ENCODE data around the genes TIMP4 and PPARG.

DNA sequence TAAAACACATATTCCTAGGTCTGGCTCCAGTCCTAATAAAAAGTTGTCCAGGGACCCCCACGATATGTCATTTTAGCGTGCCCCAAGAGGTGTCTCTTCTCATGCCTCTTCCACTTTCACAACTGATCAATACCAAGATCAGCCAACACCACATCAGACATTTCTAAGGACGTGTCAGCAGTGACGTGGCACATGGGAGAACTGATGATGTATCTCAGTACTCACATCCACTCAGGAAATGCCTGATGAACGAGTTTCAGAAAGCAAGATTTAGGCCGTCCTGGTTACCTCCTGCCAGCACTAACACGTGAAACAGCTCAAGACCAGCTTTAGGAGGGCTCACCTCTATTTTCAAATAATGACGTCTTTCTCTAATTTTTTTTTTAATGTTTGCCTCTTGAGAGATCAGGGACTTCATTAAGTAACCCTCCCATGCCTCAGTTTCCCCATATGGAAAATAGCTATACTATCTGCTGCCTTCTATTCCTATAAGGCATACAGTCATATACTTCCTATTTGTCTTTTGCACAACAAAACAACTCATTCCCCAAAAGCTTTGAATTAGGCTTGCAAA, 19.5 kb downstream of the VGLL4 start:
- RRBS, result no CpG with 5 or more reads among the region's 8 CpGs

GRCh38 chr3:11641373-11642374, 2.0 kb downstream of the VGLL4 start:
- RRBS, result no CpG with 5 or more reads among the region's 15 CpGs

DNA sequence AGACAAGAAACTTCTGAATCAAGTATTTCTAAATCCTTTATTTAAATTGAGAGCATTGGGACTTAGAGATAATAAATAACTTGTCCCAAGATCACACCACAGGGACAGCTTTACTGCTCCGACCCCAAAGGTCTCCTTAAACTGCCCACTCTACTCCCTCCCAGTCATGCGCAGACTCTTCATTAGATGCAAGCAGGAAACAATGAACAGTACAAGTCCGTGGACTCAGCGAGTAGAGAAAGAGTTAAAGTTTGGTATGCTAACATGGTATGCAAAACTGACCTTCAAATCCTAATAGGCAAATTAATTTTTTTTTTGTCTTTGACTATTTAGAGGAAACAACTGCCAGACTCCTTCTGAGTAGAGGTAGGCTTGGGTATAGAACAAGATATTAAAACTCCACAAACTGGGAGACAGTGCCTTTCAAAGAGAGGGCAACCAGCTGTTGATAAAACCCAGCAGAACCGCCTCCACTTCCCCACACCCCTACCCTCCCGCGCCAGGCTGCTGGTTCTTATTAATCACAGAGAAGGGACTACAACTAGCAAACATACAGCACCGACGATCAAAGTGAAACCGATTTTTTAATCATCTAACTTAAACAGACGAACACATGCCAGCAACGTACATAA, 74.7 kb upstream of the VGLL4 start:
- RRBS, result no CpG with 5 or more reads among the region's 12 CpGs

DNA sequence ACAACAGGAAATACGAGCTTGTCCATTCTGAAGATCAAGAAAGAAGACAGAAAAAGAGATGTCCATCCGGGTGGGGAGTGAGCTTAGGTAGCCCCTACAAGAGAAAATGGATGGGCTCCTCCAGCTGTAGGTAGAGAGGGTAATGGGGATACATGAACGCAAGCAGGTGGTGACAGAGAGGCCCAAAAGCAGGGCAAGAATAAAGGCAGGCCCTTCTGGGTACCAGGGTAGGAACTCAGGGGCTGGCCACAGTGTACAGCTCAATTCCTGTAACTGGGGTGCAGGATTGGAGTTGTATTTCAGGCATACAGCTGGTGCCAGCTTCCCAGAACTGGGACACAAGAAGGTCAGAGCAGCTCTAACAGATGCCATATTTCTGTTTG, 15.8 kb downstream of the TIMP4 start:
- RRBS, result no CpG with 5 or more reads among the region's 3 CpGs

DNA sequence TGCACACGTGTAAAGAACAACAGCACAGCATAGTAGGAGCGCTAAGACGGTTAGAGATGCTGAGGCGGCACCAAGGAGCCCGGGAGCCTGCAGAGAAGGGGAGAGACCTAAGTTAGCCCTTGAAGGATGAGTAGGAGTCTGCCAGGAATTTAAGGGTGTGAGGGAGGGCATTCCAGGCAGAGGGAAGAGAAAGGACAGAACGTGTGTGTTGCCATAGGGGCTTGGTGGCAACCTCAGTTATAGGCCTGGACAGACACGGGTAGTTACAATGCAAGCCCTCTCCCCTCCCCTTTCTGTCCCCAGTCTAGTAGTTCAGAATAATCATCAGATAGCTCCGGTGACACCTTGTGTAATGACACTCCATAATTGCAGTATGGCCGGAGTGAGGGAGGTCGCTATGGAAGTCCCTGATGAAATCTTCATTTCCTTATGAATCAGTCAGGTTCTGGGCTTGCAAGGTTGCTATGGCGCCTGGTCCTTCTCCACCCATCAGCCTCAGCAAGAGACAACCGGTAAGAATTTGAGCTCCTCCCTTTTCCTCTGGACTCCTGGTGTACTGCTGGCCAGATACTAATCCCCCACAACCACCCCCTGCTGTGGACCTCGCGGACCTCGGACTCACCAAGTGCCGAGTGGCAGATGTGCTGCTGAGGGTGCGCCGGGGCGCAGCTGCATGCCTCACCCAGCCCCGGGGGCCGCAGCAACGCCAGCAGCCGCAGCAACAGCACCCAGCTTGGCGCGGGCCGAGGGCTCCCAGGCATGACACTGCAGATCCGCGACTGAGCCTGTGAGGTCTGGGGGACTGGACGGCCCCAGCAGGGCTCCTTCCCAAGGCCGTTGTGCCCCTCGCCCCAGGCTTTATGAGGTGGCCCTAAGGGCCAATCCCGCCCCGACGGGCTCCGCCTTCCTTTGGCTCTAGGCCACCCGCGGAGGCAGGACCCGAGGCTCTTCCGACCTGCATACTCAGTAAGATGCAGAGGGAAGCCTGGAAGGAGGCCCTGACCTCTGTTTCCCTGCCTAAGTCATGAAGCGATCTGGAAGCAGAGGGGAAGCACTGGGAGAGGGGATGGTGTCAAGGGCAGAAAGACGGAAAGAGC, at the start of gene TIMP4:
Gene TIMP4, minus strand, starts transcription at position 833 of the 1,097 bp plus-strand sequence.
- RRBS, result 79% methylated on average over 2 of the region's 41 CpGs

DNA sequence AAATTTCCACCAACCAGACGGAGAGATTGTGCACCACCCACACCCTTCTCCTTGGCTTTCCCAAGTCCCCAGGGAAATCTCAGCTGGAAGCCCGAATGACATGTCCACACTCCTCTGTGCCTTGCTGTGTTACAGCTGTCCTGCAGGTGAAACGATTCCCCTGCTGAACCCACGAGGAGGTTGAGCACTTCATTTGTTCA, 49.5 kb upstream of the PPARG start:
- RRBS, result no CpG with 5 or more reads among the region's 4 CpGs

DNA sequence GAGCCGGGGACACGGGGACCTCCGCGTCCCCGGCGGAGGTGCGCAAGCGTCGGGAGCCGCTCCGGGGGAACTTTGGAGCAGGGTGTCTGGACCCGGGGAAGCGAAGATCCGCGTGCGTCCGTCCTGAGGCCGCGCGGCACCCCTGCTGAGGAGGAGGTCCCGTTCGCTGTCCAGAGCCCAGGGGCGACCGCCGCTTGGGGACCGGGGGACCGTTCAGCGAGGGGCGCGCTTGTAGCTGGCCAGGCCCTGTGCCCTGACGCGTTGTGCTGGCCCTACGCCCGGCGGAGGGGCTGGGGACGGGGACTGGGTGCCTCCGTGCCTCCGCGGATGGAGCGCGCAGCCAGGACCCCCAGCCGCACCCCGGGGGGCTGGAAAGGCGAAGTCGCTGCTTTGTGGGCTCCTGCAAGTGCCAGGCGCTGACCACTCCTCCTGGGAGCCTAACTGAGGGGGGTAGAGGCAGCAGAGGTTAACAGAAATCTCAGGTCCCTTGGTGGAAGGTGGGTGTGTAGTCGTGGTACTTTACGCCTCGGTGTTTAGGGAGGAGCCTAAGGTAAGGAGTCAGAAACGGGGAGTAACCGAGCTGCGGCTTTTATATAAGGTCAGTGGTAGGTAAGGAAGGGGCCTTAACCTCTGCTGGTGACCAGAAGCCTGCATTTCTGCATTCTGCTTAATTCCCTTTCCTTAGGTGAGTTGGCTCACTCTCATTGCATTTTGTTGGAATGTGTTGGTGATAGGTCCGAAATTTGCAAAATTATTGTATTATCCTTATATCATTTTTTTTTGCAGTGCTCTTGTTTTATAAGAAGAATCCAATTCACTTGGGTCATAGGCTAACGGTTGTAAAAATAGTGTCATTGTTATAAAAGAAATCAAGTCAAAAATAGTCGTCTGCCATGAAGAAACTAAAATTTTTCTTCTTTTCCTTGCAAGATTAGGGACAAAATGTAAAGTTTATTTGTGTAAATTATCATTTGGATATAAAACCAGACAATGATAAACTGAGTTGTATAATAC, at the start of gene PPARG:
Gene PPARG, plus strand, starts transcription at position 621 of the 1,014 bp plus-strand sequence.
- RRBS, result 11% methylated on average over 24 of the region's 55 CpGs

- RRBS, result no CpG with 5 or more reads among the region's 4 CpGs
These were observed 34.1 kb downstream of the PPARG start for GRCh38 chr3:12322803-12323502.

DNA sequence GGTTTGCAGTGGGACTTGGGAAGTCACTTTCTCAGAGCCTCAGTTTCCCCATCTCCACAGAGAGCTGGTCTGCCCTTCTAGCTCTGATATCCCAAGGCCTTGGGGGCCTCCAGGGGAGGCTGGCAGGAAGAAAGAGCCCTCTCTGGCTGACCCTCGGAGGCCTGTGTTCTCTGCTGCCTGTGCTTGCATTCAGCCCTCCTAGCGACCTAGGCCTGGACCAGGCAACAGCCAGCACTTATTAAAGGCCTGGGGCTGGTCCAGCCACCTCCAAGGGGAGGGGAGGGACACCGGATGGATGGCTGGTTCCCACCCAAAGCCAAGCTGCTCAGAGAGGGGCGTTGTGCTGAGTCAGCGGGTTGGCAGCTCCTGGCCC, 43.5 kb upstream of the TSEN2 start:
- RRBS, result 2% methylated on average over 2 of the region's 5 CpGs

DNA sequence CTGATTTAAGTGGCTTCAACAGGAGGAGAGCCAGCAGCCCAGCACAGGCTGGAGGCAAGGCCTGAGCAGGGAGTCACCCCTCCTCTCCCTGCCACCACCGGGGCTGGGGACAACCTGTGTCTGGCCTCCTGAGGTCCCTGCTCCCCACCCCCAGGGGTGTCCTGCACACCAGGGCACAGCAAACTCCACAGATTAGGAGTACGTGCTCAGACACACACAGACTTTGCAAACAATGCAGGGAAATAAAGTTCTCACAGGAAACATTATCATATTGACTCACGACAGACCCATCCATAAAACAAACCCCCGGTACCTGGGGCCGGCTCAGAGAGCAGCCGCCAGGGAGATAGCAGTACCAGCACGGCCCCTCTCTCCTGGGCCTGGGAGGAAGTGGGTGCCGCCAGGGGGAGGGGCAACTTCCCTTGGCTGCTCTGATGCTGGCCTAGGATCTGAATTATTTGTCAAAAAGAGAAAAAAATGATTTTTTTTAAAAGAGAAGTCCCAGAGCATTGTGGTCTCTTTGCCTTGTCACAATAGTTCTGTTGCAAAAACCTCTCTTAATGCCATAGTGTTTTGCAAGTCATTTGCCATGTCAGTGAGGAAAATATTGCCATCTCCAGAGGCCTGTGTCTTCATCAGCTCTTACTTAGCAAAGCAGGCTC, 21.9 kb upstream of the TSEN2 start:
- RRBS, result no CpG with 5 or more reads among the region's 8 CpGs

DNA sequence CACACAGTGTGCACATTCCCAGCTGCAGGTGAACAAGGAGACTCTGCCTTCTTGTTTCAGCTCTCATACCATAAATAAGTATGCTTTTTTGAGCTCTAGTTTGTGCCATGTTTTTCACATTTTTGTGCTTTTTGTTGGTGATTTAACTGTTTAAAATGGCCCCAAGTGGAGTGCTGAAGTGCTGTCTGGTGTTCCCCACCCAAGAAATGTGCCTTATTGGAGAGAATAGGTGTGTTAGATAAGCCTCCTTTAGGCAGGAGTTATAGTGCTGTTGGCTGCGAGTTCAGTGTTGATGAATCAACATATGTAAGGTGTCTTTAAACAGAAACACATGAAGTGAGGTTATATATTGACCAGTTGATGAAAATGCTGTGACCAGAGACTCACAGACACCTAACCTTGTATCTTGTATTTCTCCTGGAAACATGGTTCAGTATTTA, 2.9 kb upstream of the TSEN2 start:
- RRBS, result no CpG with 5 or more reads among the region's 1 CpG

DNA sequence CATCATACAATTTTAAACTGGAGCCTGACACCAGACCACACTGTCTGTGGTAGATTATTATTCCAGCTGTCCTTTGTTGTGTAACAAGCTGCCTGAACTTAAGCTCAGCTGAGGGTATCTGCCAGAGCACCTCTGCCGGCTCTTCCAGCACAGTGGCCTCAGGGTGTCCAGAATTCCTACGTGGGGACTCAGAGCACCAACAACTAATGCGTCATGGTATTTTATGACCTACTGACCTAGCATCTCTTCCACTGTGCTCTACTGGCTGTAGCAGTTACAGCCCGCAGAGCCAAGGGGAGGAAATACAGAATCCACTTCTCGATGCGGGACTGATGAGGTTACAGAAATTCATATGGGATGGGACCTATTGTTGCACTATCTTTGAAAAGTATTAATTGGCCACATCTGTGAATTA, 15.6 kb upstream of the RAF1 start:
- RRBS, result no CpG with 5 or more reads among the region's 6 CpGs

- RRBS, result no CpG with 5 or more reads among the region's 1 CpG
These were observed 17.9 kb upstream of the RAF1 start for GRCh38 chr3:12681742-12682237.

- RRBS, result no CpG with 5 or more reads among the region's 16 CpGs
These were observed 39.1 kb downstream of the TMEM40 start for GRCh38 chr3:12719917-12720490.

GRCh38 chr3:12782392-12782914, 14.0 kb upstream of the CAND2 start:
- RRBS, result no CpG with 5 or more reads among the region's 5 CpGs

DNA sequence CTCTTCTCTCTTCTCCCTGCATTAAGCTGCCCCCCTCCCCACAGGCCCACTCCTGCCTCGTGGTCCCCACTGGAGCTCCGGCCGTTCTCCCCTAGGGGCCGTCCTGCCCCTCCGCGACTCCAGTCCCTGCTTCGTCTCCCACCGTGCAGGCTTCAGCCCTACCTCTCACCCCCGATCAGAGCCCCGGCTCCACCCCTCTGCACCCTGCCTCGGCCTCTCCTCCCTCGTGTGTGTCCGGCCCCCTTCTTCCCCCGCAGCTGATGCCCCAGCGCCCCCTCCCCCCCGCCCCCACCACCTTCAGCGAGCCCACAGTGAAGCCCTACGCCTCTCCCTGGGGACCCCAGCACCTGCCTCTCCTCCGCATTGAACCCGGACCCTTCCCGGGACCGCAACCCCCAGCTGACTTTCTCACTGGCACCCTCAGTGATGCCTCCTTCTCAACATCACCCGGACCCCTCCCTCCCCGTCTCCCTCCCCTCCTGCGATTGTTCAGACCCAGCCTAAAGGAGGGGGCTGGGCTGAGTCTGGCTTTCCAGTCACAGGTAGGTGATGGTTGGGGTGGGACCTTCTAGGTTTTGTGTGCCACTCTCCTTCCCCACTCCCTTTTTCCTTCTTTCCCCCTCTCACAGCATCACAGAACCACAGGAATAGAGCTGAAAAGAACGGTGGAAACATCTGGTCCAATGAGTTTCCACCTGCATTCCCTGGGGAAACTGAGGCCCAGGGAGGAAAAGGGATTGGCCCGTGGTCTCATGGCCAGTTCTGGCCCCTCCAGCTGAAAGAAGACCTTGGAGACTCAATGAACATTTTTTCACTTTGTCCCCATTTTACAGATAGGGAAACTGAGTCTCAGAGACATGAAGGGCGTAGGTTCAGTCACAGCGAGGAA, 659 bp downstream of the CAND2 start:
- RRBS, result 22% methylated on average over 12 of the region's 29 CpGs

- RRBS, result 91% methylated on average over 1 of the region's 11 CpGs
These were observed 15.8 kb downstream of the RPL32 start for GRCh38 chr3:12825524-12825986.

DNA sequence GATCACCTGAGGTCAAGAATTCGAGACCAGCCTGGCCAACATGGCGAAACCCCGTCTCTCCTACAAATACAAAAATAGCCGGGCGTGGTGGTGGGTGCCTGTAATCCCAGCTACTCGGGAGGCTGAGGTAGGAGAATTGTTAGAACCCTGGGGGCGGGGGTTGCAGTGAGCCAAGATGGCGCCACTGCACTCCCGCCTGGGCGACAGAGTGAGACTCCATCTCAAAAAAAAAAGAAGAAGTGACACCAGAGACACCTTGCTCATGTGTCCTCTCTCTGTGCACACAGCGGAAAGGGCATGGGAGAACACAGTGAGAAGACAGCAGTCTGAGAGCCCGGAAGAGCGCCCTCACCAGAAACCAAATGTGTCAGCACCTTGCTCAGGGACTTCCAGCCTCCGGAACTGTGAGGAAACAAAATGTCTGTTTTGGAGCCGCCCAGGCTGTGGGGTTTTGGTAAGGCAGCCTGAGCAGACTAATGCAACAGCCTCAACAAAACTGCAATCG, 40.5 kb upstream of the RPL32 start:
- RRBS, result 84% methylated on average over 3 of the region's 16 CpGs

DNA sequence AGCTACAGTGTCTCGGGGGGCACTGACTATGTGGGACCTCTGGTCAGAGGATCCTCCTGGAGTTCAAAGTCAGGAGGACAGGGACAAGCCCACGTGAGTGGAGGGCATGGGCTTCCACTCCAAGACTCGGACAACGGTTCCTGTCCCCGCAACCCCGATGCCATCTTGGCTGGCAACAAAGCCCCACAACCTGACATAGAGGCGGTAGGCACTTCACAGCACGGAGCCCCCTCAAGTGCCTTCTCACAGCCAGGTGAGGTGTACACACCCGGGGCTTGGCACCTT, 70.3 kb upstream of the RPL32 start:
- RRBS, result no CpG with 5 or more reads among the region's 9 CpGs